ENCODE measurements around the genes CARD6 and FBXO4.

GRCh38 chr5:39398930-39399956 is 25.5 kb downstream of the DAB2 start:
- RRBS: no CpG with 5 or more reads among the region's 1 CpG

DNA sequence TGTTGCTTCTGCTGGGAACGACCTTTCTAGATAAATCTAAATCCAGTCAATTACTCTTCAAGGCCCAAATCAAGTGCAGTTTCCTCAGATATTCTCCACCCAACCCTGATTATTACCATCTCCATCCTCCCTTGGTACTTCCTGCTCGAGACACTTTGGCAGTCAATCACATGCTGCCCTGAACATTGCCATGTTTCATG is 37.2 kb upstream of the DAB2 start:
- RRBS: no CpG with 5 or more reads among the region's 2 CpGs

DNA sequence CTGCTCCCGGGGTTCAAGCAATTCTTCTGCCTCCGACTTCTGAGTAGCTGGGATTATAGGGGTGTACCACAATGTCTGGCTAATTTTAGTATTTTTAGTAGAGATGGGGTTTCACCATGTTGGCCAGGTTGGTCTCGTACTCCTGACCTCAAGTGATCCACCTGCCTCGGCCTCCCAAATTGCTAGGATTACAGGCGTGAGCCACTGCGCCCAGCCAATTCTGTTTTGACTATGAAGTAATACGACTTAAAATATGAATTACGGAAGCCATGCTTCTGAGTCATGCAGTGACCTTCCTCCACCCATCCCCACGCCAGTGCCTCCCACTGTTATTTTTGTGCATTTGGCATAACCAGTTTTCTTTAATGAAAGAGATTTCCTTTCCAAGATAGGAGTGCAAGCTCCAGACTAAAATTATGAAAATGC is 100.9 kb upstream of the DAB2 start:
- RRBS: no CpG with 5 or more reads among the region's 9 CpGs

GRCh38 chr5:40584223-40584600 is 95.5 kb upstream of the PTGER4 start:
- RRBS: no CpG with 5 or more reads among the region's 1 CpG

DNA sequence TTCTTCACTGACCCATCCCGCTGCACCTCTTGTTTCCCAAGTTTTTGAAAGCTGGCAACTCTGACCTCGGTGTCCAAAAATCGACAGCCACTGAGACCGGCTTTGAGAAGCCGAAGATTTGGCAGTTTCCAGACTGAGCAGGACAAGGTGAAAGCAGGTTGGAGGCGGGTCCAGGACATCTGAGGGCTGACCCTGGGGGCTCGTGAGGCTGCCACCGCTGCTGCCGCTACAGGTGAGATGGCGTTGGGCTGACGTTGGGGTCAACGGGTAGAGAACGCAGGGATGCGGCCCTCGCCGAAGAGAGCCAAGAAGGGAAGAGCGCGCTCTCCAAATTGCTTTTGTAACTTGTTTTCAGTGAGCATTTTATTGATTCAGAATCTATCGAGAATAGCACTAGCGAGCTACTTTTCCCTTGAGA is 541 bp downstream of the PTGER4 start:
- RRBS: no CpG with 5 or more reads among the region's 20 CpGs

- RRBS: no CpG with 5 or more reads among the region's 3 CpGs
These were observed 6.1 kb downstream of the PTGER4 start for GRCh38 chr5:40685596-40686371.

DNA sequence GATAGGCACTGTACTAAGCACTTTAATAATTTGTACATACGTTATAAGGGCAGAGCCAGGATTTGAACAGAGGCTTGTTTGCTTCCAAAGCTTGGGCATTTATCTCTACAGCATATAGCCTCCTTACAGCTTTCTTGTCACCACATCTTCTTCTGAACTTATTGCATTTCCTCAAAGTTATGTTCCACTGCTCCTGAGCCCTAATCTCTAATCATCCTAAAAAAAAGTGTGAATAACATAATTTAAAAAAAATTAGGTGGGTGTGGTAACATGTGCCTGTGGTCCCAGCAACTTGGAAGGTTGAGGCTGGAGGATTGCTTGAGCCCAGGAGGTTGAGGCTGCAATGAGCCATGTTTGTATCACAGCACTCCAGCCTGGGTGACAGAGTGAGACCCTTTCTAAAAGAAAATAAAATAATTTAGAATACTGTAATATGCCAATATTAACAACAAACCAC is 6.8 kb downstream of the PTGER4 start:
- RRBS: no CpG with 5 or more reads among the region's 1 CpG

GRCh38 chr5:40689461-40689874 is 9.8 kb downstream of the PTGER4 start:
- RRBS: no CpG with 5 or more reads among the region's 3 CpGs

GRCh38 chr5:40796196-40797293 is 1.6 kb downstream of the PRKAA1 start:
- RRBS: no CpG with 5 or more reads among the region's 10 CpGs

- RRBS: no CpG with 5 or more reads among the region's 8 CpGs
These were observed 1.4 kb downstream of the RPL37 start for GRCh38 chr5:40833515-40834117.

DNA sequence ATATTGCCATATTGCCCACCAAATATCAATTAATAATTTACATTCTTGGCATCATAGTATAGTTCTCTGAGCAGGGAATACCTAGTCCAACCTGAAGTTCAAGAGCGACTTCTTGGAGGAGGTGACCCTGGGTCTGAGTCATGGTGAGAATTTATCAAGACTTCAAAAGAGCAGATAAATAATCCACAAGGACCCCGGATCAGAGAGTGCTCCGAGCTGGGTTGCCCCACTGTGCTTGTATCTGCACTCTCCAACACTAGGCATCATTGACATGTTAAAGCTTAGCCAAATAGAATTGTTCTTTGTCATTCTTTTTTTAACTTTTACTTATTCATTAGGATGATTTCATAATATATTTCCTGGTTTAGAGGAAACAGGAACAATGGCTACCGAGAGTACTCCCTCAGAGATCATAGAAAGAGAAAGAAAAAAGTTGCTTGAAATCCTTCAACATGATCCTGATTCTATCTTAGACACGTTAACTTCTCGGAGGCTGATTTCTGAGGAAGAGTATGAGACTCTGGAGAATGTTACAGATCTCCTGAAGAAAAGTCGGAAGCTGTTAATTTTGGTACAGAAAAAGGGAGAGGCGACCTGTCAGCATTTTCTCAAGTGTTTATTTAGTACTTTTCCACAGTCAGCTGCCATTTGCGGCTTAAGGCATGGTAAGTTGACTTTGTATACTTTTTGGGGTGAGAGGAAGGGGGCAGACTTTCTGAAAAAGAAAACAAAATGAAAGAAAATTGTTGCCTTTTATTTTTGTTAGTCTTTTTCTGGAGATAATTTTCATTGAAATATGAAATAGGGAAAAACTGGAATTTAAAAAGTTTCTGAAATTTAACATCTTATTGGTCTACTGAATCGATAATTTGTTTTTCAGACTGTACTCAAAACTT is at the start of gene CARD6:
CARD6 (plus strand) TSS at position 367 of the 896 bp plus-strand sequence.
- RRBS: no CpG with 5 or more reads among the region's 10 CpGs

DNA sequence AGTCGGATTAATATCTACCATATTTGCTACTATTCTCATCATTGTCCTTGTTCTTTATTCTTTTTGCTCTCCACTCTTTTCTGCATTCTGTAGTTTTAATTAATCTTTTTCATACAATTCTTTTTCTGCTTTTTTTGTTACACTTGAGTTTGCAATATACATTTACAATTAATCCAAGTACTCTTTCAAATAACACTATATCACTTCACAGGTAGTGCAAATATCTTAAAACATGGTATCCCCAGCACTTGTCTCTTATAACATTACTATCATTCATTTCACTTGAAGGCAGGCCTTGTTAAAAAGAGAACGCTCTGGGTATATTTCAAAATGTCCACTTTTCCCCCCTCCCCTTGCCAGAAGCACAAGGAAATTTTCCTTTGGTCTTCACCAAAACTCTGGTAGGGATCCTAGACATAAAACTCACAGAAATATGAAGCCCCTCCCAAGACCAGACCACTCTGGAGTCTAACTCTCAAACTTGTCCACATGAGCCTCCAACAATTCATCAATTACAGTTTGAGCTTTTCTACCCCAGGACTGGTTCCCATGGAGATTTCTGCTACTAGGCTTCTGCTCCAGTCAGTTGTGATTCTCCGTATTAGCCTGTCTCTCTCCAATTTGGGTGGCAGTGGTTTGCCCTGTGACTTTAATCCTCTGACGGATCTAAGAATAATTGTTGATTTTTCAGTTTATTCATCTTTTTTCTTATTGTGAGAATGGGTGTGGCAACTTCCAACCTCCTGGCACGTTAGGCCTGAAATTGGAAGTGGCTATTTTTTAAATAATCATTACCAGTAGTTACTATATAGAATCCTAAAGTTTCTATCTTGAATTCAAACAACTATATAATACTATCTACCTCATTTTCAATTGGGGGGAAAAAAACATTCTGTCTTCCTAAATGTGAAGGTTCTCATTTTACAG is 47.0 kb downstream of the OXCT1 start:
- RRBS: no CpG with 5 or more reads among the region's 5 CpGs

DNA sequence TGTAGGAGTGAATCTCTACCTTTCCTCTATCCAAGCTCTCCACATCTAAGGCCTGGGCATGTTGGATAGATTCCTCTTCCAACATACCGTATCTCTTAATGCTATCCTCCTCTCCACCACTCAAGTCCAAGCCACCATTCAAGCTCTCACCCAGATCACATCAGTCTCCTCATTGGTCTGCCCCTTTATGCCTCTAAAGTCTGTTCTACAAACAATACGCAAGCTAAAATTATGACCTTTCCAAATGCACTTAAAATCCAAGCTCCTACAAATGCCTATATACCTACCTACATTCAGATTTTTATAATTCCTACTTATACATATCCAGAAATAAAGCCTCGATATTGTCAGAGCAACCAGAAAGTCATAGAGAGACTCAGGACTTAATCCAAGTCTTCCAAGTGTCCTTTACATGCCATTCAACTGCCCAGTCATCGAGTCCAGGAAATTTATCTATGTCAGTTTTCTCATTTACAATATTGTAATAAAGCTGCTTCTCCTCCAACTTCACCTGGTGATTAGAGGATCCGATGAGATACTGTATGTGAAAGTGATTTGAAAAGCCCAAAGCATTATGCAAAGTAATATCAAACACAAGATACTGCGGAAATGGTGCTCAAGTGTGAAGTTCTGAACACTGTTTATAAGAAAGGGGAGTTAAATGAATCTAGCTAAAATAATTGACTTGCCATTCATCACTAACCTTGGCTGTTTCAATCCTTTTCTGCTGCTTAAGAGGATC is 43.1 kb downstream of the OXCT1 start:
- RRBS: no CpG with 5 or more reads among the region's 6 CpGs

DNA sequence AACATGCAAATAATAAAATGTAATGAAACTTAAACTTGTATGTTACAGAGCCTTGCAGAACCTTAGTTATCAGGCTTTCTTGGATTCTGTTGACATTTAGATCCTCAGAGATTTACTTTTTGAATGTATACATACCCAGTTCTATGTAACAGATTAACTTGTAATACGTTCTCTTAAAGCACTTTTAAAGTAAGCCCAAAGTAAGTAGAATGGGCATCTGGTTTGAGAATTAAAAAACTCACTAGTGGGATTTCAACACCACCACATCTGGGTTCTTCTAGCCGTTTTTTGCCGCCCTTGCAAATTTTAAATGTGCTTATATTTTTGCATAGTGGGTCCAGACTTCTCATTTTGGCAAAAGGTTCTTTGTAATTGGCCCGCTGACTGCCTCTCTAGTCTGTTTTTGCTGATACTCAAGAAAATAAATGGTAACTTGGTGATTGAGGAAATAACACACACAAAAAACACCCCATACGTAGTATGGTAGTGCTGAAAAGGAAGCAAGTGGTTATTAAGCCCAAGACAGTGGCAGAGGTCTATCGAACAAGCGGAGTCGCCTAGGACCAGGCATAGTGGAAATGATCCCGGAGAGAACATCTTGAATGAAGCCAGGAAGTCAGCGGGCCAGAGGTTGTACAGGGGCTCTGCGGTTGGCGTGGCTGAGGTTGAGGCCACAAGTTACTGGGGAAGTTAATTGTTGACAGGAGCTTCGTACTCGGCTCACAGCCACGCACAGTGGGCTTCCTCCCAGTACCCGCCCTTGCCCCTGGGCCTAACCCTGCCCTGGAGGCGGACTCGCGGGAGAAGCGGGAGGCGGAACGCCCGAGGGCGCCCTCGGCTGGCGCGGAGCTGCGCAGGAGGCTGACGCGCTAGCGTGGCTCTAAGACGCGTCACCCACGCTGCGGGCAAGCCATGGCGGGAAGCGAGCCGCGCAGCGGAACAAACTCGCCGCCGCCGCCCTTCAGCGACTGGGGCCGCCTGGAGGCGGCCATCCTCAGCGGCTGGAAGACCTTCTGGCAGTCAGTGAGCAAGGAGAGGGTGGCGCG is at the start of gene FBXO4:
FBXO4 (plus strand) TSS at position 884 of the 1,046 bp plus-strand sequence.
- RRBS: no CpG with 5 or more reads among the region's 50 CpGs

DNA sequence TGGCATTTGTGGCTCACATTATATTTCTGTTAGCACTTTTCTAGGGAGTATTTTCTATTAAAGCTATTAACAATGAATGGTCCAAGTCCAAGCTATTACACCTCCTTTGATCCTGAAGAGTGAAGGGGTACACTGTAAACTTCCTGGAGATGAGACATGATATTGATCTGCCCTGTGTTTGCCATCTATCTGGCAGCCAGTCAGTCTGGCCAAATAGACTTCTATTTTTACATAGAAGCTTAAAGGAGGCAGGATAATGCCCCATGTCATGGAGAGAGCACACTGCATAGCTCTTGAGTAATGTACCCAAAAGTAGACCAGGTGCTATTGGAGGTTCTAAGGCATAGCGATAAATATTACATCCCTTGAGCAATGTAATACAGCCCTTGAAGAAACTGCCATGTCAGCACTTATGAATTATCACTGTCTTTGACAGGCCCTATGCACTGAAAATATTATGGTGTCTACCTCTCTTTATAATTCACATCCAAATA is 131.7 kb downstream of the GHR start:
- RRBS: no CpG with 5 or more reads among the region's 1 CpG

DNA sequence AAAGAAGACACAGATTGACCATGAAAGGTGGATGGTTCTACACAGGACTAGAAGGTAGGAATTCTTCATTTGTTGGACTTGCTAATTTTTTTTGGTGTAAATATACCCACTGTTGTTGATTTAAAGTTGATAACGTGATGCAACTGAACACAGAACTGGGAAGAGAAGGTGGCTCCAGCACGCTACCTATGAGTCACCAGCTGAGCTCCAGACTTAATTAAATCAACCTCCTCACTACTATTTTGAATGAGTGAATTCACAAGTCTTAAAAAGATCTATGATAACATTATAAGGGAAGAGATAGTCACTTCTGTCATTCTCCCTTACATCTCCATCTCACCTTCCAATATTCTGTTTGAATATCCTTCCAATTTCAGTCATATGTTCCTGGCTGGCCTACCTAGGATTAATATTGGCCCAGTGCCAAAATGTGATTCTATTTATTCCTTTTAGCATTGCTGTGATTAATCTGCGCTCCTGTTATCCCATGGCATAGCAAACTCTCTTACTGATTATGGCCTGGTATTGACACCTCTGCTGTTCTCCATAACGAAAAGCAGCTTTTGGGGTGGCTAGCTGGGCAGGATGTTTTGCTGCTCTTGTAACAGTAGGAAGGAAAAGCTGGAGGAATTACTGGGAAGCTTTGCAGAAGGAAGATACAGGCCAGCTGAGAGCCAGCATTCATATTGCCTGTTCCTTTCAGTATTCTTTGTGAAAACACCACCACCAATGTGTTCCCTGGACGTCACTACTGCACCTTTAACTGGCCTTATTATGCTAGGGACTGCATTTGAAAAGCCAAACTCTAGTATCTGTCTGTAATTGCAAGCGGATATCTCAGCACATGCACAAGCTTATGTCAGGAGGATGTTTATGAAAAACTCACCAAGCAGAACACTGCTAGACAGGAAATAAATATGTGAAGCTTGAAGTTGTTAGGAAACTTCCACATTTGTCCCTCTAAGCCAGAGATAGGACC is 135.7 kb upstream of the CCDC152 start:
- RRBS: no CpG with 5 or more reads among the region's 6 CpGs

DNA sequence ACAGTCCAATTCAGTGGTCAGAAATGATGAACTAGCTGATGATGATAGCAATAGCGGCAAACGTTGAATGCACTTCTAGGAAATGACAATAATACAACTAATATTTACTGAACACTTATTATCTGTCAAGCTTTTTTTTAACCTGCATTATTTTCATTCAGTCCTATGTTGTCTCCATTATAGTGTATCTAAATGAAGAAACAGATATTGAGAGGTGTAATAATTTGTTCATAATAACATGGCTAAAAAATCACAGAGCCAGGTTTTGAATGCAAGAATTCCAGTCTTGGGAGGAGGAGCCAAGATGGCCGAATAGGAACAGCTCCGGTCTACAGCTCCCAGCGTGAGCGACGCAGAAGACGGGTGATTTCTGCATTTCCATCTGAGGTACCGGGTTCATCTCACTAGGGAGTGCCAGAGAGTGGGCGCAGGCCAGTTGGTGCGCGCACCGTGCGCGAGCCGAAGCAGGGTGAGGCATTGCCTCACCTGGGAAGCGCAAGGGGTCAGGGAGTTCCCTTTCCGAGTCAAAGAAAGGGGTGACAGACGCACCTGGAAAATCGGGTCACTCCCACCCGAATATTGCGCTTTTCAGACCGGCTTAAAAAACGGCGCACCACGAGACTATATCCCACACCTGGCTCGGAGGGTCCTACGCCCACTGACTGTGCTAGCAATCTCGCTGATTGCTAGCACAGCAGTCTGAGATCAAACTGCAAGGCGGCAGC is 22.0 kb upstream of the CCDC152 start:
- RRBS: no CpG with 5 or more reads among the region's 30 CpGs

GRCh38 chr5:42949617-42950245 is 90.4 kb downstream of the ANXA2R start:
- RRBS: no CpG with 5 or more reads among the region's 27 CpGs

GRCh38 chr5:42991791-42992480 is 48.2 kb downstream of the ANXA2R start:
- RRBS: 19% methylated on average over 21 of the region's 46 CpGs

GRCh38 chr5:43020403-43020799 is 19.7 kb downstream of the ANXA2R start:
- RRBS: no CpG with 5 or more reads among the region's 11 CpGs